ENCODE data around the genes TXLNA and ZBTB8B.

DNA sequence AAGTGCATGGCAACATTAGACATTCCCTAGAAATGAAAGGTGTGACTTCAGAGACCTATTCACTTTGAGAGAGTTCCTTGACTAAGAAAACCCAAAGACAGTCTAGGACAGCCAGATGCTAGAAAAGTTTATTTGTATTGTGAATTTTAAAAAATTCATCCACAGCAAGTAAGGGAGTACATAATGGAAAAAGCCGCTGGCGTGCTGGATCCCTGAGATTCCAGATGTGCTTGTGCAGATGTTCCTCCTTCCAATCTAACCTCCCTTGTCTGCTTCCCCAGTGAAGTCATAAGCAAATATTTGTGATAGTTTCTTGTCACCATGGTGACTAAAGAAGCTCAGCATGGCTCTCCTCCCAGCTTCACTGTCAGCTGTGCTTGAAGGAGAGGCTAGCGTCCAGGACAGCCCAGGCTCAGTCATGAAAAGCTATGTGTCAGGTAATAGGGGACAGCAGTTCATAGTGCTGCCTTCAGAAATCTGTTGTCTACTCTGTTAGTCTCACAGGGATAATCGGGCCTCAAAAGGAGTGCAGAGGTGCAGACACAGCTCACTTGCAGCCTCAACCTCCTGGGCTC is 34.8 kb downstream of the KPNA6 start:
- PRO-cap, 4 experiments, result peak in 3 of 4 experiments; most common plus-strand start position 429 of the sequence (in 1); most common minus-strand start position 228 of the sequence (in 2)
- RAMPAGE, long total RNA, 2 experiments, result no peak in any of the 2 experiments
- RRBS, result no CpG with 5 or more reads among the region's 4 CpGs

- PRO-cap, 4 experiments, result peak in 4 of 4 experiments; most common plus-strand start chr1:32179743 (in 4); most common minus-strand start chr1:32179583 (in 3)
- RAMPAGE, long total RNA, 2 experiments, result start-site peak on the plus strand in 2 of 2 experiments, at chr1:32179701-32180147 at its widest, 26 to 138 reads per replicate
- RRBS, result 2% methylated on average over 46 of the region's 87 CpGs
Measured at GRCh38 chr1:32179440-32180327, at the start of gene TXLNA. Gene TXLNA (plus strand): TSS chr1:32179675.

DNA sequence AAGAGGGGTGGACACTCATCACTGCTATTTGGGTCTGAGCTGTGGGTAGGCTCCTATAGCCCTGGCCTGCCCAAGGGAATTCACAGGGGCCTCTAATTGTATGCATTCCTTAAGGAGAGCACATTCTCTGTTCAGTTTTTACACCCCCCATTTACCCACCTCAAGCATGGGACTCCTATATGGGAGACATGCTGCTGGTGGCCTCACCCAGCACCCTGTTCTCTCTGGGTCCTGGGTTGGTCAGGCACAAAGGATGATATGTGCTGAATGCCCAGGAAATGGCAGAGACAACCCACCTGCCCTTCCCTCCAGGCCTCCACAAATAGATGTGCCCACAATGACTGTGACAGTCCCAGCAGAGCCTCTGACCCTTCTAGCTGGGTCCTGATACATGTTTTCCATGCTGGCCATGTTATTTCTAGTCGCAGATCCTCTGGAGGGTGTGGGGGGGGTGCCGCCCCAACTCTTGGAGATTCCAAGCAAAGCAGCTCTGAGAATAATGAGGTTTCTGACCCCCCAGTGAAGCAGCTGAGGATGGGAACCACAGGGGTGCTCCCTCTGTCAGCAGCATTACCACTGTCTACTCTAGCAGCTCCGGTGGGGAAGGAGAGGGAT is 1.4 kb upstream of the CCDC28B start:
- PRO-cap, 4 experiments, result no peak in any of the 4 experiments
- RAMPAGE, long total RNA, 2 experiments, result no peak in any of the 2 experiments
- RRBS, result no CpG with 5 or more reads among the region's 3 CpGs

DNA sequence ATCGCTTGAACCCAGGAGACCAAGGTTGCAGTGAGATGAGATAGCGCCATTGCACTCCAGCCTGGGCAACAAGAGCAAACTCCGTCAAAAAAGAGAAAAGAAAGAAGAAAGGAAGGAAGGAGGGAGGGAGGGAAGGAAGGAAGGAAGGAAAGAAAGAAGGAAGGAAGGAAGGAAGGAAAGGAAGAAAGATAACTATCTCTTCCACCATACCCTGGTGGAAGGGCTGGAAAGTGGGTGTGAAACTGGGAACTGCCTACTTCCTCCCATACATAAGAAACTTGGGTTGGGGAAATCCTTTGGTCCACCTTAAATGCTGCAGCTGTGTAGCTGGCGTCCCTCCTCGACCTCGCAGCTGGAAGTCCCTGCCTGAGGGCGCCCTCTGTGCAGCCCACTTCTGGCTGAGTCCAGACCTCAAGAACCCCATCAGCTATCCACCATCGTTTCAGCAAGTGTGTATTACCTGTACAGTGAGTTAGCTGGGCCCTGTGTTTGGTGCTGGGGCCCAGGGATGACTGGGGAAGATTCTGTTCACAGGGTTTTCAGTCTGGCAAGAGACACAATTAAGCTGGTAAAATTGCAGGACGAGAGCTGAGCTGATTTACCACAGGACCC is 4.6 kb upstream of the FAM167B start:
- PRO-cap, 4 experiments, result no peak in any of the 4 experiments
- RAMPAGE, long total RNA, 2 experiments, result no peak in any of the 2 experiments
- RRBS, result no CpG with 5 or more reads among the region's 9 CpGs

- PRO-cap, 4 experiments, result no peak in any of the 4 experiments
- RAMPAGE, long total RNA, 2 experiments, result no peak in any of the 2 experiments
- RRBS, result no CpG with 5 or more reads among the region's 6 CpGs
Measured at GRCh38 chr1:32316808-32317274, 19.2 kb downstream of the MARCKSL1 start.

GRCh38 chr1:32322529-32323058 is 13.4 kb downstream of the MARCKSL1 start:
- PRO-cap, 4 experiments, result no peak in any of the 4 experiments
- RAMPAGE, long total RNA, 2 experiments, result no peak in any of the 2 experiments
- RRBS, result no CpG with 5 or more reads among the region's 10 CpGs

- PRO-cap, 4 experiments, result no peak in any of the 4 experiments
- RAMPAGE, long total RNA, 2 experiments, result no peak in any of the 2 experiments
- RRBS, result no CpG with 5 or more reads among the region's 16 CpGs
Measured at GRCh38 chr1:32386689-32387426, 7.4 kb downstream of the BSDC1 start.

- PRO-cap, 4 experiments, result peak in 4 of 4 experiments; most common plus-strand start chr1:32465103 (in 2); most common minus-strand start chr1:32464771 (in 4)
- RAMPAGE, long total RNA, 2 experiments, result no peak in any of the 2 experiments
- RRBS, result no CpG with 5 or more reads among the region's 61 CpGs
Measured at GRCh38 chr1:32464576-32465374, at the start of gene ZBTB8B. Gene ZBTB8B (plus strand): TSS chr1:32465072.

DNA sequence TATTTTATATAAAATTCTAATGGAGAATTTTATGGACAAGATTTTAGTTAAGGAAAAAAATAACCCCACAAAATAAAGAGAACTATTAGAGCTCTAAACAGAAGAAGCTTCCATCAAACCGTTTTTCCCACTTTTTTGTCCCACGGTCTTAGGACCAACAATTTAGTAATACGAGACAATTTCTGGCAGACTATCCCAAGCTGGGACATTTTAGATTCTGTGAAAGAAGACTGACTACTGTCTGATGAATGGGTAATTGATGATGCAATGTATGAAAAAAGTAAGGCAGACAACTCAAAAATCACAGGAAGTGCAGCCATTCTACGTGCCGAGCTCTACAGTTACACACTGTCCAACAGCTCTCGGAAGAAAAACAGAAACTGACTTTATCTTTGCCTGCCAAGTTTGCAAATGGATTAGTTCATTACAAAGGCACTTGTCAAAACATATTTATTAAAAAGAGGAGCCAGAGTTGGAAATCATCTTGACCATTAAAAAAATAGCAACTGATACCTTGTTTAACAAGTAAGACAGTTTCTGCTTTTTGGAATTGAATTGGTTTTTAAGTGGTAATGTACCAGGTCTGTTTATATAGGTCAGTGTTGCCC is 31.2 kb downstream of the ZBTB8B start:
- PRO-cap, 4 experiments, result peak in 4 of 4 experiments; most common plus-strand start position 319 of the sequence (in 4); most common minus-strand start position 375 of the sequence (in 1)
- RAMPAGE, long total RNA, 2 experiments, result no peak in any of the 2 experiments
- RRBS, result no CpG with 5 or more reads among the region's 6 CpGs

DNA sequence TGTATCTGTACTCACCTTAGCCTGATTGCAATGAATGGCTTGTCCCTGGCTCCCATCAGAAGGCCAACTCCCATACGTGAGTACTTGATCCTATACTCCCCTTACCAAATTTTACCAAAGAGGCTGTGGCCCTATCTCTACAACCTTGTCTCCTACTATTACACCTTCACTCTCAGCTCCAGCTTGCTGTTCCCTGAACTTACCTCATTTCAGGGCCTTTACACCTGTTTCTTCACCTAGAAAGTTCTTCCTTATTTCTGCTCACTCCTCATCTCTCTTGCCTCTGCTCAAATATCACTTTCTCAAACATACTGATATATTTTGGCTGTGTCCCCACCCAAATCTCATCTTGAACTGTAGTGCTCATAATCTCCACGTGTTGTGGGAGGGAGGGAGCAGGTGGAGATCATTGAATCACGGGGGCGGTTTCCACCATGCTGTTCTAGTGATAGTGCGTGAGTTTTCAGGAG is 26.8 kb downstream of the ZBTB8OS start:
- PRO-cap, 4 experiments, result no peak in any of the 4 experiments
- RAMPAGE, long total RNA, 2 experiments, result no peak in any of the 2 experiments
- RRBS, result no CpG with 5 or more reads among the region's 5 CpGs

GRCh38 chr1:32695638-32696136 is 6.9 kb downstream of the SYNC start:
- PRO-cap, 4 experiments, result no peak in any of the 4 experiments
- RAMPAGE, long total RNA, 2 experiments, result start-site peak on the minus strand in 1 of 2 experiments, at chr1:32695737-32696031 at its widest, 15 reads per replicate
- RRBS, result no CpG with 5 or more reads among the region's 6 CpGs

DNA sequence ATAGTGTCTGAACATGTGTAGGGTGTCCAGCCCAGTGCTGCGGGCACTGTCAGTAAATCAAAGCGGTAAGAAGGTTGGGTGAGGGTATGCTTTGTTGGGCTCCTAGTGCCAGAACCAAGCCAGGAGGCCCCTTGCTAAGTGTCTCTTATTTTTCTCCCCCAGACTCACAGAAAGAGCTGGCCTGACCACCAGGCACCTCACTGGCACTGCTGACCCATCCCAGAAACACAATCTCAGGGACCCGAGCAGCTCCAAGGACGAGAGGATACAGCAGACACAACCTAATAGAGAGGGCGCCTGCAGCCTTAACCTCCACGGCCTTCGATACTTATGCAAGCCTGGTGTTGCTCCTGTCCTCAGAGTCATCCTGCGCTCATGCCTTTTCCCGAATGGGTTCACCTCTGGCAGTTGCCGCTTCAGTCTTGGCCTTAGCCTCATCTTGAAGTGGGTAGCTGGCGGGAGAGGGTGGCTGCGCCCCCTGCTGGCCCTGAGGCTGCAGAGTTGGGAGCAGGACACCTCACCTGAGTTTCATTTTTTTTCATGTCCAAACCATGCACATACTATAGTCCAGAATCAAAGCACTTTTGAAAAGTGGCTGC is 31.2 kb downstream of the KIAA1522 start:
- PRO-cap, 4 experiments, result no peak in any of the 4 experiments
- RAMPAGE, long total RNA, 2 experiments, result no peak in any of the 2 experiments
- RRBS, result no CpG with 5 or more reads among the region's 12 CpGs

GRCh38 chr1:32773698-32774479 is 32.3 kb downstream of the KIAA1522 start:
- PRO-cap, 4 experiments, result no peak in any of the 4 experiments
- RAMPAGE, long total RNA, 2 experiments, result no peak in any of the 2 experiments
- RRBS, result no CpG with 5 or more reads among the region's 7 CpGs

- PRO-cap, 4 experiments, result no peak in any of the 4 experiments
- RAMPAGE, long total RNA, 2 experiments, result no peak in any of the 2 experiments
- RRBS, result no CpG with 5 or more reads among the region's 7 CpGs
Measured at GRCh38 chr1:32801349-32801812, 15.8 kb downstream of the YARS1 start.

DNA sequence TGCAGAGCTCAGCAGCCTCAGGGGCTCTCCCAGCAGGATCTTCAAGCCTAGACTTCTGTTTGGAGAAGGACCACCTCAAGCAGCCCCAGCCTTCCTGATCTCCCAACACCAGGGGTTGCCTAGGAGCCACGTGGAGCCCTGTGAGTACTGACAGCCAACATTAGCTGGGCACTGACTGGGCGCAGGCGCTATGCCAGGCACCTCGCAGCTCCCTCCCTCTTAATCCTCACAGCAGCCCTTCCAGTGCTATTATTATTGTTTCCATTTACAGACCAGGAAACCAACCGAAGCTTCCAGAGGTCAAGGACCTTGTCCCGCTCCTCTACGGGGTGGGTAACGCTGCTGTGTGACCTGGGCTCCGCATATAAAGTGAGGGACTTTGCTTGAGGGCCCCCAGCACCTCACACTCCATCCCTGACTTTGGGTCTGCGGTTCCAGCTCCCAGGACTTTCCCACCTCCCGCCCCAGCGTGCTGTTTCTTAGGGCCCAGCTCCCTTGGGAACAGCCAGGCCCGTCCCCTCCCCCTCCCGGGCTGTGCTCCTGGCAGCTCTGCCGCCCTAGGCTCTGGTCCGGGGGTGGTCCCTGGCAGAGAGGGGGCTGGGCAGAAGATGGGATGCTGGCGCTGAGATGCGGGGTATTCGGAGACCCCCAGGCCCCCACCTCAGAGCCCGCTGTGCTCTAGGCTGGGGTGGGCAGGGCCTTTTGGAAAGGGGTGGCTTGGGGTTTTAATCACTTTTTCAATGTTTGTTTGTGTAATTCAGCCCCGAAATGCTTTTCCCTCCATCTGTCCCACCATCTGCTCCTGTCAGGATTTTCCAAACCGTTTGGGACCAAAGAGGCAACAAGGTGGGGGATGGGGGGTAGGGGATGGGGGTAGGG is 4.2 kb upstream of the HPCA start:
- PRO-cap, 4 experiments, result no peak in any of the 4 experiments
- RAMPAGE, long total RNA, 2 experiments, result no peak in any of the 2 experiments
- RRBS, result 5% methylated on average over 3 of the region's 22 CpGs

DNA sequence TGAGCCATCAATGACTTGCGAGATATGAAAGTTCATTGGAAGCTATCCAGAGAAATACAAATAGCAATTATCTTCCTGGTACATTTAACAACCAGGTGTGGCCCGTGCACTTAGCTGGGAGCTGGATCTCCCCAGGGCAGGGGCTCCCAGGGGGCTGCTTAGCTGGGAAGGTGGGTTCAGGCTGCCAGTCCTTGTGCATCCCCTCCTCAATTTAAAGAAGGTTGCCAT is 3.6 kb upstream of the TMEM54 start:
- PRO-cap, 4 experiments, result no peak in any of the 4 experiments
- RAMPAGE, long total RNA, 2 experiments, result no peak in any of the 2 experiments
- RRBS, result no CpG with 5 or more reads among the region's 2 CpGs

DNA sequence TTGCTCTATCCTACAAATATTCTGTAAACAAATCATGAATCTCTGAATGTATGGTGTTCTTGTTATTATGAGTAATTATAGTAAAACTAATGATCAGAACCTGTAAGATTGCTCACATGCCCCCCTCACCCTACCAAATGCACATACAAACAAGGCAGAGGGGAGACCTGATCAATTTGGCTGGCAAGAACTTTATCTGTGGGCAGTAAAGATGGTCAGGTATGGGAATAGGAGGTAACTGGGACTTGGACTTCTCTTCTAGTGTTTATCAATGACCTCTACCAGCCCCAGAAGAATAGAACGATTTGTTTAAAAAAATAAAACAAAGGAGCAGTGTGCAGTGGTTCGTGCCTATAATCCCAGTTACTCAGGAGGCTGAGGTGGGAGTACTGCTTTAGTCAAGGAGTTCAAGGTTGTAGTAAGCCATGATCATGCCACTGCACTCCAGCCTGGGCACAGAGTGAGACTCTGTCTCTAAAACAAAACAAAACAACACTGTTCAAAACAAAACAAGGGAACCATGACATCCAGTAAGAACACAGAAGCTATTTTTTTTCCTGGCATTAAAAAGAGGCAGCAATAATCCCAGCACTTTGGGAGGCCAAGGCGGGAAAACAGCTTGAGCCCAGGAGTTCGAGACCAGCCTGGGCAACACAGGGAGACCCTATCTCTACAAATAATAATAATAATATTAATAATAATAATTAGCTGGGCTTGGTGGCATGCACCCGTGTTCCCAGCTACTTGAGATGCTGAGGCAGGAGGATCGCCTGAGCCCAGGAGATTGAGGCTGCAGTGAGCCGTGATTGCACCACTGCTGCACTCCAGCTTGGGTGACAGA is 4.2 kb downstream of the RNF19B start:
- PRO-cap, 4 experiments, result no peak in any of the 4 experiments
- RAMPAGE, long total RNA, 2 experiments, result no peak in any of the 2 experiments
- RRBS, result no CpG with 5 or more reads among the region's 7 CpGs

- PRO-cap, 4 experiments, result peak in 1 of 4 experiments; most common plus-strand start chr1:33007491 (in 1)
- RAMPAGE, long total RNA, 2 experiments, result no peak in any of the 2 experiments
- RRBS, result no CpG with 5 or more reads among the region's 7 CpGs
Measured at GRCh38 chr1:33007019-33008114, 29.3 kb downstream of the AK2 start.

GRCh38 chr1:33035752-33036538 is 738 bp downstream of the AK2 start:
- PRO-cap, 4 experiments, result no peak in any of the 4 experiments
- RAMPAGE, long total RNA, 2 experiments, result no peak in any of the 2 experiments
- RRBS, result no CpG with 5 or more reads among the region's 7 CpGs

DNA sequence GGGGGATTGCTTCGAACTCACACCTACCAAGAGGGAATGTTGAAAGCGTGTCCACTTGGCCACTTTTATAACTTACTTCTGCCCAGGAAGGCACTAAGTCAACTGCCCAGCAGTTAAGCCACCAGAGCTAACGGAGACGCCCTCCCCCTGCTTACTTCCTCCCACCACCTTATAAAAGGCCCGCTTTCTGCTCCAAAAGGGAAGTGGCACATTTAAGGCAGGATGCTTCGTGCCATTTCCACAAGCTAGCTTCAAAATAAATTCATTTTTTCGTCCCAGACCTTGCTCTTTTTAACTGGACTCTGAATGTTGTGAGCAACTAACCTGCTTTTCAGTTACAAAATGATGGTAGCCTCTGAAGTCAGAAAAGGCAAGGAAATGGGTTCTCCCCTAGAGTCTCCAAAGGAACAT is 3.2 kb upstream of the AK2 start:
- PRO-cap, 4 experiments, result no peak in any of the 4 experiments
- RAMPAGE, long total RNA, 2 experiments, result no peak in any of the 2 experiments
- RRBS, result no CpG with 5 or more reads among the region's 7 CpGs